SK-N-DZ (cell line): ENCODE results near the gene NCOA6.

DNA sequence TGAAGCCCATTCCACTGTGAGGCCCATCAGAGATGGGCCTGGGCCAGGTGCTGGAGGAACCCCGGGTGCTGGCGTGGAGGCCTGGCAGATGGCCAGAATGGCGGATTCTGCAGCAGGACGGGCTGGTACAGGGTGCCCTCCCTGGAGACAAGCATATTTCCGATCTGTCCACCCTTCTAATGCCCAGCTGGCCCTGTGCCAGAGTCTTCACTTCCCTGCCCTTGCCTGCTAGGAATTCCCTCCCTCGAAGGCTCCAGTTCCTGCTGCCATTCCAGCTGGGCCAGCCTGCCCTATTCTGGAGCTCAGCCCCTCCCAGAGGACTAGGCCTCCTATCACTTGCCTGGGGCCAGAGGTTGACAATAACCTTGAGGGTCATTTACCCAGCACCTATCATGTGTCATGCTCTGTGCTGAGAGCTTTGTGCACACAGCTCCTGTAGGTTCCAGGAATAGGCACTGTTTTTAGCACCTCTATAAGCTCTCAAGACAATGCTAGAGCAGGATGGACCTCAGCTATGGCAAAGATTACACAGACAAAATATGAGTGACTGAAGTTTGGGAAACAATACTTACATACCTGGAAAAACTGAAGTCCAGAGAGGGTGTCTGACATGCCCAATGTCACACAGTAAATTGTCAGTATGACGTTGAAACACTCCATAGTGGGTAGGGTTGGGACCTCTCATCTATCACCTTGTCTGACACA is 21.4 kb downstream of the SUN5 start:
RAMPAGE:
- cytosol, long total RNA = no peak
- nucleus, long total RNA = no peak

GRCh38 chr20:32984247-32984689 is 20.0 kb downstream of the SUN5 start:
RAMPAGE:
- cytosol, long total RNA = no peak
- nucleus, long total RNA = no peak

RAMPAGE:
- cytosol, long total RNA = no peak
- nucleus, long total RNA = no peak
Measured at GRCh38 chr20:33408167-33408581, 6.9 kb upstream of the CDK5RAP1 start.

DNA sequence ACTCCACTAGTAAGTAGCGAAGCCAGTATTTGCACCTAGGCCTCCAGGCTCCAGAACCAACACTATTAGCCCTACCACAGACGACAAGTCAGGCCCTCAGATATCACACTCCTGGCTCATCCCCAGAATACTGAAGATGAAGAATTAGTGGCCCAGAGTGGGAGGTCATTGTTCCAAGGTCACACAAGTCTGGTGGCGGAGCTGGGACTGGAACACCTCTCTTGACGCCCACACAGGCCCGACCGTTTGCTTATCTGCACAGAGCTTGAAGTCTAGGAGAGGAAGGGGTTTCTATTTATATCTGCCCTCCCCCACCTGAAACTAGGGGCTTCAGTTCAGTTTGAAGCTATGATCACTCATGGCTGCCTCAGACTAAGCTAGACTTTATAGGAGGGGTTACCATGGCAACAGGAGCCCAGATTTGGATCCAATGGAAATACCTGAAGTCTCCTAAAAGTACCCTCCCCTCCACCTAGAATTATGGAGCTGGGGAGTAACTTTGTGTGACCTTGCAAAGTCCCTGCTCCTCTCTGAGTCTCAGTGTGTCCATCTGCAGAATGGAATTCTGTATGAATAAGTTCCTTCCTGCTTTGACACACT is 2.2 kb downstream of the SNTA1 start:
RAMPAGE:
- cytosol, long total RNA = no peak
- nucleus, long total RNA = no peak

DNA sequence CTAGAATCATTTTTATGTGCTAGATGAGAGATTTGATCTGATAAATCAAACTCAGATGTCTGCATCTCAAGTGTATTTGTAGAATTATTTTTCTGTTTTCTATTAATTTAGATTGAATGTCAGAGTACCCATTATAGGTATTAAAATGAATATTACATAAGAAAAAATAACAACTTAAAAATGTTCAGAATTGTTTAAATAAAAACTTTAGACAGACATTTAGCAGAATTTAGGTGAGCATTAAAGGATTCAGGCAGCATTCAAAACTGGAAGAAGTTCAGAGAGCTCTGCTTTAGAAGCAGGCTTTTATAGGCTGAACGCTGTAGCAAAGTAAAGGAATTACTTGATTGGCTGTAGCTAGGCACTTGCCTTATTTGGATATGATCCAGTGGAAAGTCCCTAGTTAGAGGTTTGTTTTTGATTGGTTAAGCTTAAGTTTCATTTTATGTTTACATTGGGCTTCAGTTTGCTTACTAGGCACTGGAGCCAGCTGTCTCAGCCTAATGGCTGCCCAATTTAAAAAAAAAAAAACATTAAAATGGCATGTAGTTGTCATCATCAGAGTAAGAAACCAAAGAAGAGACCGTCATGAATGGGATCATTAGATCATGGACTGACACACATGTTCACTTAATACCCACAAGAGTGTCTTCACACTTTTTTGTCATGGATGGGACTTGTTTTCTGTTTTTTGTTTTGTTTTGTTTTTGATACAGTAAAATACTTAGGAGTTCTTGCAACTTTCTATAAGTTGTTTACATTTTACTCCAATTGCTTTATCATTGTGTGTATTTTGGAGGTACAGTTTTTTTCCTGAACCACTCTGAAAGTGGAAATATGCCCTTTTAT is 65.1 kb downstream of the CBFA2T2 start:
RAMPAGE:
- cytosol, long total RNA = no peak
- nucleus, long total RNA = no peak

RAMPAGE:
- cytosol, long total RNA = no peak
- nucleus, long total RNA = no peak
Measured at GRCh38 chr20:33624304-33625137, 37.6 kb upstream of the C20orf144 start.

DNA sequence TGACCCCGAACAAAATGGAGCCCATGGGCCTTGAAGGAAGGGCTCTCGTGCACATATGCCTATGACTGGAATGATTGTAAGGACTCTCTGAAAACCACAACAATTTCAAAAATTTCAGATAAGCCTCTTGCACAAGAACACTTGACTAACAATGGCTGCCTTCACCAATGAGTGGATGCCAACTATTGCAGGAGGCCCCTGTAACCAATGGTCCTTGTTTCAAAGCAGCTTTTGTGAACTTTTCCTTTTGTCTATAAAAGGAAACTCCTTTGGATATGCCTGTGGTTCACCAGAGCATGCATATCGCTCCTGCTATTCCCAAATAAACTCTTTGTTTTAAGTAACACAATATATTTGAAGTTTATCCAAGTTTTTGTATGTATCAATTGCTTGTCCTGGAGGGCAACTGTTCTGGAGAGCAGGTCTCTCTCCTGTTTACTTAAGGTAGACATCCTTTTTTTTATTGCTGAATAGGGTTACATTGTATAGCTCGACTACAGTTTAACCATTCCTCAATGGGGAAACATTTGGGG is 84.0 kb upstream of the RALY start:
RAMPAGE:
- cytosol, long total RNA = no peak
- nucleus, long total RNA = no peak

GRCh38 chr20:34040128-34040614 is 46.5 kb downstream of the RALY start:
RAMPAGE:
- cytosol, long total RNA = no peak
- nucleus, long total RNA = no peak

DNA sequence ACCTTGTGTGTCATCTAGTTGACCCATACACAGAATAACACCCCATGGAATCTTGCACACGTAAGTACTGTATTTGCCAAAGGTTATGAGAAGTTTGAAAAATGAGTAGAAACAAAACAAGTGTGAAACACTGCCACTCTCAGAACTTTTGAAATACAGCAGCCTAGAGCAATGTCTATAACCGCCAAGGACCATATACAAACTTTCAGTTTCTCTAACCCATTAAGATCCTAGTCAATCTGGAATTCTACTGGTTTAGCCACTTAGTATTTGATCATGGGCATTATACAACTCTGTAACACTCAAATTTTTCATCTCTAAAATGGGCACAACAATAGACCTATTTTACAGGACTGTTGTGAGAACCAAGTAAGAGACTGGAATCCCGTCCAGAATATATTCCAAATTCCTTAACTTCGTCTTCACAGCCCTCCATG is 1.3 kb downstream of the EIF2S2 start:
RAMPAGE:
- cytosol, long total RNA = no peak
- nucleus, long total RNA = no peak

RAMPAGE:
- cytosol, long total RNA = no peak
- nucleus, long total RNA = no peak
Measured at GRCh38 chr20:34300784-34301491, 2.2 kb downstream of the AHCY start.

GRCh38 chr20:34403283-34404002 is 40.4 kb downstream of the ITCH start:
RAMPAGE:
- cytosol, long total RNA = no peak
- nucleus, long total RNA = no peak

GRCh38 chr20:34579182-34579560 is 20.7 kb downstream of the MAP1LC3A start:
RAMPAGE:
- cytosol, long total RNA = no peak
- nucleus, long total RNA = no peak

DNA sequence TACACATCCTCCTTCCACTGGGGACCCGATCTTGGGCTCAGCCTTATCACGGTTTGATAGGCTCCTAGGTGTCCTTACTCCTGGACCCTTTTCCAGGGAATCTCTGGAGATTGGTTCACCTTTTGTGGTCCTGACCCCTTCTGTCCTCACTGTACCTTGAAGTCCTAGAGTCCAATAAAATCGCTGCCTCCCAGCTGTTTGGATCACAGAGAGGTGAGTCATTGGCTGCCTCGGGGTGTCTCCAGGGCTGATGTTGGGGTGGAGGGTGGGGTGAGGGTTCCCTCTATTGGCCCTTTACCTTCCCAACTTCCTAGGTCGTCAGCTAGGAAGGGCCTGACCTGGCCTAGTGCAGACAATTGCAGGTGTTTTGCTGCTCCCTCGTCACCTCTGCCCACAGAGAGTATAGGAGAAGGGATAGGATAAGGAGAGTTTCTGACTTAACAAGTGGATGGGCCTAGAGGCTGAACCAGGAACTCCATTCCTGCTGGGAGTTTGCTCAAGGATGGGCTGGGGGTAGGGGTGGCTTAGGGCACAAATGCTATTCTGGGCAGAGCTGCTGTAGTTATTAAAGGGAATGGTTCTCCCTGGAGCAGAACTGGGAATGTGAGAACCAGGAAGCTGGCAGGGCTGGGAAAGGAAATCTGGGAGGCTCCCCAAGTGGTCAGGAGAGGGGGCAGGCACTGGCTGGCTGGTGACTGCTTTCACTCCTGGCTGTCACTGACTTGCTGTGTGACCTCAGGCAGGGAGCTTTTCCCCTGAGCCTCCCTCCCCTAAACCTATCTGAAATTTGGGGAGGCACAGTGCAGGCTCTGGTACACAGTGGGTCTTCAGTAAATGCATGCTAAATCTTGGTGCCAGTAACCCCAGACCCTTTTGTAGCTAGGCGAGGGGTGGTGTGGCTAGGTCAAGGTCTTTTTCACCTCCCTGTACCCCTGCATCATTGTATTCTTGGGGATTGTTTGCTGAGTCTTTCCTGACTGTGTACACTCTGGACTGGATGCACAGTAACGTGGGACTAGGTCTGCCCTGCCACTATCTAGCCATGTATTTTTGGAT is 1.4 kb downstream of the TP53INP2 start:
RAMPAGE:
- cytosol, long total RNA = no peak
- nucleus, long total RNA = no peak

DNA sequence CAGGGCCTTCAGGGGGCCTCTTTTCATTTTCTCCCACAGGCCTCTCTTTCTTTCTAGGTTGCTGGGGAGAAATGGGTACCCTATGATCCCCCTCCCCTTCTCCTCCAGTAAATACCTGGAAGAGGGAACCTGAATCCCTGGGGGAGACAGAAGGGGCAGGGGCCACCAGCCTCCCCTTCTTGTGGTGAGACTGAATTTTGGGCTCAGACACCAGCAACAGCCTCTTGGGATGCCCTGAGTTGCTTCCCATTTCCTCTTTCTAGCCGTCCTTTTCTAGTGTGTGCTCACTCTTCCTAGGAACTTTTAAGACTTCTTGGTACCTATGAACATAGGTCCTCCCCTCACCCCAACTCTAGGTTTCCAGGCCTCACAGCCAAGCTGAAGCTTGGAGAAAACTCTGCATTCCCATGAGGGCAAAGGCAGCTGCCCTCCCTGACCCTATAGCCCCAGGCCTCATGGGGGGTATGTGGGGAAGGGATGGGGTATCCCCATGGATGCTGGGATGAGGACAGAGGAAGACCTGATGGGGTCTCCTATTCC is 7.5 kb downstream of the TP53INP2 start:
RAMPAGE:
- cytosol, long total RNA = no peak
- nucleus, long total RNA = no peak

GRCh38 chr20:34714309-34715020 is 10.3 kb downstream of the TP53INP2 start:
RAMPAGE:
- cytosol, long total RNA = no peak
- nucleus, long total RNA = no peak

DNA sequence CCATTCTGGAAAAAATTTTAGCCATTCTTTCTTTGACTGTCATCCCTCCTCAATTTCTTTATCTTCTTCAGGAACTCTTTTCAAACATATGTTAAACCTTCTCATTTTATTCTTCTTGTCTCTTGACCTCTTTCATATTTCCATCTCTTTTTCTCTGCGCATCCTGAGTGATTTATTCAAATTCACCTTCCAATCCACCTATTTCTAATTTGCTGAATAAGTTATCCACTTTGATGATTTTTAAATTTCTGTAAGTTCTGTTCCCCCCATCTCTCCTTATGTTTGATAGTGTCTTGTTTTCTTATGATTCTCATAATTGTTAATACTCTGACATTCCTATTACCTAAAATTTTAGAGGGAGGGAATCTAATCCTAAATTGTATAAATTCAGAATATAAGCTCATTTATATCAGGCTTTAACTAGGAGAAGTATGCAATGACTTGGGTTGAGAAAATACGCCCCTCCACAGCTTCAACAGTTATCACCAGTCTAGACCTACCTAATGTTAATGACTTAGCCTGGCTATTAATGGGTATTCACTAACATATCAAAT is 59.1 kb downstream of the TP53INP2 start:
RAMPAGE:
- cytosol, long total RNA = no peak
- nucleus, long total RNA = no peak

DNA sequence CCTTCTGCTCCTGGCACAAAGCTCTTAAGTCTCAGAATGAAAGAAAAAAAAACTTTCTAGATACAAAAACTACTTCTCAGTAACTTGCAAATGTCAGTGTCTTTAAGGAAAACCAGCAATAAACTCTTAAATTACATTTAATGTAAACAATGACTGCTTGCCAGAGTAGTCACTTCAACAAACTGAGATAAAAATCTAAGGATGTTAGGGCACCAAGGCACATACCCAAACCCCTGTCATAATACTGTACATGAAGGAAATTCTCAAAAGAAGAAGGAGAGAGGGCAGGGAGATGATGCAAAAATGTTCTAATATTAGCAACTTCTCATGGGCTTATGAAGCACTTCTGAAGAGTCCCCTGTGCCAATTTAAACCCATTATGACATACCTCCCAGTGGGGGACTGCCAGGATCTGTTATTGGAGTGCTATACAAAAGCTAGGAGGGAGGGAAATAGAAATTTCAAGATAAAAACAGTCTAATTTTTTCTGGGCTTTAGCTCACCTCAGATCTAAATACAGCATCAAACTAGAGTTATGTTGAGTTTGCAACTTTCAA is 33.8 kb downstream of the NCOA6 start:
RAMPAGE:
- cytosol, long total RNA = no peak
- nucleus, long total RNA = no peak

GRCh38 chr20:34825525-34825859 is at the start of gene NCOA6:
Gene NCOA6 (minus strand): TSS chr20:34825651.
RAMPAGE:
- cytosol, long total RNA = no peak
- nucleus, long total RNA = no peak

RAMPAGE:
- cytosol, long total RNA = no peak
- nucleus, long total RNA = no peak
Measured at GRCh38 chr20:34907728-34908354, 31.4 kb downstream of the ACSS2 start.

GRCh38 chr20:34916825-34917294 is 38.7 kb downstream of the GSS start:
RAMPAGE:
- cytosol, long total RNA = no peak
- nucleus, long total RNA = no peak